Transverse colon (tissue), 4 donors: ENCODE data around the gene CRYBA1.

GRCh38 chr17:28673761-28674142, 11.7 kb downstream of the SUPT6H start:
- PRO-cap, result no peak
- RAMPAGE, long total RNA, 4 experiments, result no peak in any of the 4 experiments

GRCh38 chr17:28675320-28675809, 13.4 kb downstream of the SUPT6H start:
- PRO-cap, result no peak
- RAMPAGE, long total RNA, 4 experiments, result start-site peak on the plus strand in 1 of 4 experiments, at chr17:28675398-28675427 at its widest, 47 reads per replicate

- PRO-cap, result bidirectional peak, plus-strand start at chr17:28726608, minus-strand start at chr17:28726509
- RAMPAGE, long total RNA, 4 experiments, result no peak in any of the 4 experiments
Observed at GRCh38 chr17:28726474-28726763, 386 bp upstream of the TLCD1 start.

DNA sequence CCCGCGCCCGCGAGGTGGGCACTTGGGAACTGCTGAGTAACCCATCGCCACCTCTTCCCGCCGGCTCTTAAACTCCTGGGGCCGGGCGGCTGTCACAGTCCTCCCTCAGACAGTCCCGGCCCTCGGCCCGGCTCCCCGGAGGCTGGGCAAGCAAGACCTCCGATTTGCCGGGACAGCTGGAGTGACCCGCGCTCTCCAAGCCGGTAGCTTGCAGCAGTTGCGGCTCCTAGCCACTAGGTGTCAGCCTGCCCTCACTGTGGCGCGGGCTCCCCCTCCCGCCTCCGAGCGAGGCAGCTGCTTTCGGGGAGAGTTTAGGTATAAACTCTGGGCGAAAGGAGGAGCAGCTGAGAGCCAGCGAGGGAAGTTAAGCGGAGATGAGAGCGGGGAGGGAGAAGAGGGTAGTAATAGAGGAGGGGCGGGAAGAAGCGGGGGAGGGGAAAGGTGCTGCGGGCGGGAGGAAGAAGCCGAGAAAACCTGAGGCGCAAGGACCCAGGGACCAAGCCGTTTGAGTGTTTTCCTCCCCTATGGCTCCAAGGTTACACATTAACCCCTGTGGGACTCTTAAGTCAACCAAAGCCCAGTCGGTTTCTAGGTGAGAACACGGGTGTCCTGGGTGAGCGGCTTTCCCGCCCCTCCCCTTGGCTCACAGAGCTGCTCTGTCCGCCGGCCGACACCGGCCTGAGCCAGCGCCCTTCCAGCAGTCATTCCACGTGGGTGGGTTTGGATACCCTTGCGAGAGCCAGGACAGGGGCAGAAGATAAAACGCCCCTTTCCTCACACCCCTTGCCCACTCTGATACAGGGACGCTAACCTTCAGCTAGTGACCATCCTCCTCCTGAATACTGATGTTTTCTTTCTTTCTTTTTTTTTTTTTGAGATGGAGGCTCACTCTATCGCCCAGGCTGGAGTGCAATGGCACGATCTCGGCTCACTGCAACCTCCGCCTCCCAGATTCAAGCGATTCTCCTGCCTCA, 1.0 kb upstream of the TLCD1 start:
- PRO-cap, result bidirectional peak, plus-strand start at position 648 of the sequence, minus-strand start at position 507 of the sequence
- RAMPAGE, long total RNA, 4 experiments, result start-site peak on the minus strand in 1 of 4 experiments, centred at position 192 of the sequence, 6 reads per replicate

DNA sequence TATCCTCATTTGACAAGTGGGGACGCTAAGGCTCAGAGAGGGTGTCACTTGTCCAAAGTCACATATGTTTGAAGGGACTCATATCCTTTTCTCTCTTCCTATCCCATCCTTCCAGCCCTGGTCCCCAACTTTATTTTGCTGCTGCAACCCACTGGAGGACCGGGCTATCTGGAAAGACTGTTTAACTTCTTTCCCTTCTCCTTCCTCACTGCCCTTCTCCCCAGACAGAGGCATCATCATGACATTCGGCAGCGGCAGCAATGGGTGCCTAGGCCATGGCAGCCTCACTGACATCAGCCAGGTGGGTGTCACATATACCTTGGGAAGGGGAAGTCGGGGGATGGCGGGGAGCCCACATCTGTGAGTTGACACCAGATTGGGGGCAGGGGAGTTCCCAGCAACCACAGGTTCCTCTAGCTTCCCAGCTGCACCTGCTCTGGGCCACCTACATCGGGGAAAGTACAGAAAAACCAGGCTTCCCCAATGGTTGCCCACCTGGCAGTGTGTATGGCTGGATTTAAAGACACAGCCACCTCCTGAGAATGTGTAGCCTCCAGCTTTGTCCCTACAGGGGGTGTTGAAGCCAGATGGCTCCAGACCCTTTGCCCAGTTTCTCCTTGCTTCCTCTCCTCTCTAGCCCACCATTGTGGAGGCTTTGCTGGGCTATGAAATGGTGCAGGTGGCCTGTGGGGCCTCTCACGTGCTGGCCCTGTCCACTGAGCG, 5.2 kb upstream of the TRAF4 start:
- PRO-cap, result no peak
- RAMPAGE, long total RNA, 4 experiments, result no peak in any of the 4 experiments

GRCh38 chr17:28901816-28902239, 1.1 kb downstream of the DHRS13 start:
- PRO-cap, result no peak
- RAMPAGE, long total RNA, 4 experiments, result no peak in any of the 4 experiments

- PRO-cap, result no peak
- RAMPAGE, long total RNA, 4 experiments, result no peak in any of the 4 experiments
Observed at GRCh38 chr17:29108010-29108623, 65.2 kb downstream of the PIPOX start.

- PRO-cap, result no peak
- RAMPAGE, long total RNA, 4 experiments, result no peak in any of the 4 experiments
Observed at GRCh38 chr17:29108624-29109150, 65.7 kb downstream of the PIPOX start.

- PRO-cap, result bidirectional peak, plus-strand start at chr17:29140510, minus-strand start at chr17:29140389
- RAMPAGE, long total RNA, 4 experiments, result start-site peak on the minus strand in 2 of 4 experiments, at chr17:29140355-29140424 at its widest, 22 to 46 reads per replicate
Observed at GRCh38 chr17:29140265-29140631, 40.0 kb downstream of the MYO18A start.

GRCh38 chr17:29149499-29150274, 30.5 kb downstream of the MYO18A start:
- PRO-cap, result no peak
- RAMPAGE, long total RNA, 4 experiments, result no peak in any of the 4 experiments

- PRO-cap, result no peak
- RAMPAGE, long total RNA, 4 experiments, result no peak in any of the 4 experiments
Observed at GRCh38 chr17:29246447-29247107, at the start of gene CRYBA1. CRYBA1 (plus strand) TSS chr17:29246859.

DNA sequence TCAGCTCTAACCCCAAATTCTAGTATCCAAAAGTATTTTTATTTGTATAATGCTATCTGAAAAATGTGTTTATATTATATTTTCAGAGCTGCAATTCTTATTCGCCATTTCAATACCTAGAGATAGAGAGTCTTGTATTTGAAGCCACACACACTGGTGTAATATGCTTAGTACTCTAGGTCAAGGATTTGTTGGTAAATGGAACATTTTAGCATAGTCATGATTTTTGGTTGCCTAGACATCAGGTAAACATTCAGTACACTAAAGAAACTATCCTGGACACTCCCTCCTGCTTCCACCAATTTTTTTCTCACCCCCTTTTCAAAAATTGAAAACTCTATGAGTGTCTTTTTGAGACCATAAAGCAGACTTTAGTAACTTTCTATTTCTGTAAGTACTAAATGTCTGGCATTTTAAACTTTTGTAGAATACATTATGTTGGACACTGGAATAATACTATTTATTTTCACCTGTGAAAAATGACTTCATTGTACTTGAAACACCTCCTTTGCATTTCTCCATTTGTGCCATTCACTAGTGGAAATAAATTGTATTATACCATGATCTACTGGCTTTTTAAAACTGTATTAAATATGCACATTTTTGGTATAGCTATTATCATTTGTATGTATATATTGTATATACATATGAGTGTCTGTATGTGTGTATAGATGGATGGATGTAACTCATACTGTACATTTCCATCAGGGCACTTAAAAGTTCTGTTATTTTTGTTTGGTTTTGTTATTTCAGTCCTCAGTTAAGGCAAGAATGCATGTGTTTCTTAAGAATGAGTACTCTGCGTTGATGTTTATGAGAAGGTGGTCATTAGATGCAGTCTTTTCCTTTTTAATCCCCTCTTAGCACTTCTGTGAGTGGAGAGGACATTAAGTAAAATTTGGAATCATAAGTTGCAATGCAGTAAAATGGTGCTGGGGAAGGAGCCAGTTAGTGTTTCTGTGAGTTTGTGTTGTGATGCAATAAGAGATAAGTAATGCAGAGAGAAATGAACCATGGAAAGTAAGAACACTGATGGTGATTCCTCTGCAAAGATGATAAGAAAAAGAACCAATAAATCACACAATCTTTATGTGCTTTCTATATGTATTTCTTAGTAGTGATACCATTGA, 20.4 kb downstream of the ABHD15 start:
- PRO-cap, result no peak
- RAMPAGE, long total RNA, 4 experiments, result no peak in any of the 4 experiments

DNA sequence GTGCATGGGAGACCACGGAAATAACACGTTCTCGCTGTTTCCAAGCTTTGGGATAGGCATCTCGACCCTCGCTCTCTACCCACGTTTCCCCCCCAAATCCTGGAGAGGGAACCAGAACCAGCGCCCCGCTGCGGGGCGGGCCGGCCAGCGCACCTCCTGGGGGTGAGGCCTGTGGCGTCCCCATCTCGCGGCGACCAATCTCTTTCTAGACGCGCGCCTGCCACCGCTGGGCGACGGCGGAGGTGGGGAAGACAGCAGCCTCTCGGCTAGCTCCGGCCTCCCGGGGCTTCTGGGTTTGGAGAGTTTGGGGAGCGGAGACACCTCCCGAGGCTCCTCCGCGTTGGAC, 709 bp upstream of the TP53I13 start:
- PRO-cap, result bidirectional peak, plus-strand start at position 229 of the sequence, minus-strand start at position 155 of the sequence
- RAMPAGE, long total RNA, 4 experiments, result start-site peak on the plus strand in 2 of 4 experiments, centred at positions 236 to 258 of the sequence, 23 to 33 reads per replicate

DNA sequence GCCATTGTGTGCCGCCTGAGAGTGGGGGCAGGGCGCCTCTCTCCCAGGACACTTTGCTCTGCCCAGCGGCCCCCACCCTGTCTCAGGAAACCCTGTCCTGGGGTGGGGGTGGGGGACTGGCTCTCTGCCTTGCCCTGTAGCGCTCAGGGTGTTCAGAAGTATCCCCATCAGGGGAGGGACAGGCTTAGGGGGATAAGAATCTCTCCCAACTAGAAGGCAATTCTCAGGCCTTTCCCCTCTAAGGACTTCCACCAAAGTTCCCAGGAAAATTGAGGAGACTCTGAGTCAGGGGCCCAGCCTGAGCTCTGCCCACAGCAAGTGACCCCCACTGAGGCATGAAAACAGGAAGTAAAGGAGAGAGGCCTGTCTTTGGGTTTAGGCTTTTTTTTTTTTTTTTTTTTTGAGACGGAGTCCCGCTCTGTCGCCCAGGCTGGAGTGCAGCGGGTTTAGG, 4.8 kb downstream of the GIT1 start:
- PRO-cap, result no peak
- RAMPAGE, long total RNA, 4 experiments, result no peak in any of the 4 experiments

- PRO-cap, result unidirectional peak, plus-strand start at chr17:29645973
- RAMPAGE, long total RNA, 4 experiments, result start-site peak on the minus strand in 1 of 4 experiments, at chr17:29645360-29646196 at its widest, 10 reads per replicate
Observed at GRCh38 chr17:29645456-29646107, 22.9 kb upstream of the CORO6 start.

GRCh38 chr17:29732489-29732944, 109.8 kb upstream of the CORO6 start:
- PRO-cap, result no peak
- RAMPAGE, long total RNA, 4 experiments, result no peak in any of the 4 experiments

- PRO-cap, result no peak
- RAMPAGE, long total RNA, 4 experiments, result start-site peak on the minus strand in 2 of 4 experiments, at chr17:29739929-29740755 at its widest, 5 to 14 reads per replicate
Observed at GRCh38 chr17:29739837-29740759, 117.4 kb upstream of the CORO6 start.

DNA sequence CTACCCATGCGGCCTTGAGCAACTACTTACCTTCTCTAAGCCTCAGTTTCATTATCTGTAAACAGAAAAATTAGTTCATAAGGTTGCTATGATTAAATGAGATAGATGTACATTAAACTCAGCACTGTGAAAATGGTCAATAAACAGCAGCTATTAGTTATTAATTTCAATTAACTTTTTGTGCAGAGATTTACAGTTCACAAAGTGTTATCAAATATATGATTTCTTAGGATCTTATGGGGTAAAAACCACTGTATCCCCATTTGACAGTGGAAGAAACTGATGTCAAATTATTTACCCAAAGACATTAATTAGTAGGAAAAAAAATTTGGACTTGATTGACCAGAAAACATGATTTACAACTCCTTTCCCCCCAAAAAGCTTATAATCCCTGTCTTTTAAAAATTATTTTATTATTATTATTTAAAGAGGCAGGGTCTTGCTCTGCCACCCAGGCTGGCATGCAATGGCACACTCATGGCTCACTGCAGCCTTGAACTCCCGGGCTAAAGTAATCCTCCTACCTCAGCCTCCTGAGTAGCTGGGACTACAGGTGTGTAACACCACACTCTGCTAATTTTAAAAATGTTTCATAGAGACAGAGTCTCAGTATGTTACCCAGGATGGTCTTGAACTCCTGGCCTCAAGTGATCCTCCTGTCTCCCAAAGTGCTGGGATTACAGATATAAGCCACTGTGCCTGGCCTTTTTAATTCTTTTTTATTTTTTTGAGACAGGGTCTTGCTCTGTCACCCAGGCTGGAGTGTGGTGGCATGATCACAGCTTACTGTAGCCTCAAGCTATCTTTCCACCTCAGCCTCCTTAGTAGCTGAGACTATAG, 135.8 kb upstream of the CORO6 start:
- PRO-cap, result no peak
- RAMPAGE, long total RNA, 4 experiments, result no peak in any of the 4 experiments

DNA sequence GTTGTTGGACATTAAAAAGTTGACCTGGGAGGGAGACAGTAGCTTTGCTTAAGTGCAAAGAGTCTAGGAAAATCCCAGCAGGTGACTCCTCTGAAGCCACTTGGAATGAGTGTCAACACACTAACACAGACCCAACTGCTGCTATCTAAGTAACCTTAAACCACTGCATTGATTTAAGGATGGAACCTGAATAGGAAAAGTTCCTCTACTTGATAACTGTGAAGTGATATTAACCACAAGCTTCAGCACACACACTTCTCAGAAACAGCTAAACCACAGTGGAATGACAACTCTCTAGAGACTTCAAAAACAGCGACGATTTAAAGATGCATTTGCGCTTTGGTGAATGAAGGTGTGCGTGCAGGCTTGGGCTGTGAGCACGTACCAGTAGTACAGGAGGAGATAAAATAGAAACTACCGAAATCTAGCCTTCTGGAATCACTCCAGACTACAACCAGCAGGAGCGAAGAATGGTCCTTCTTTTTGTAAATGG, 137.6 kb upstream of the CORO6 start:
- PRO-cap, result unidirectional peak, plus-strand start at position 349 of the sequence
- RAMPAGE, long total RNA, 4 experiments, result no peak in any of the 4 experiments

DNA sequence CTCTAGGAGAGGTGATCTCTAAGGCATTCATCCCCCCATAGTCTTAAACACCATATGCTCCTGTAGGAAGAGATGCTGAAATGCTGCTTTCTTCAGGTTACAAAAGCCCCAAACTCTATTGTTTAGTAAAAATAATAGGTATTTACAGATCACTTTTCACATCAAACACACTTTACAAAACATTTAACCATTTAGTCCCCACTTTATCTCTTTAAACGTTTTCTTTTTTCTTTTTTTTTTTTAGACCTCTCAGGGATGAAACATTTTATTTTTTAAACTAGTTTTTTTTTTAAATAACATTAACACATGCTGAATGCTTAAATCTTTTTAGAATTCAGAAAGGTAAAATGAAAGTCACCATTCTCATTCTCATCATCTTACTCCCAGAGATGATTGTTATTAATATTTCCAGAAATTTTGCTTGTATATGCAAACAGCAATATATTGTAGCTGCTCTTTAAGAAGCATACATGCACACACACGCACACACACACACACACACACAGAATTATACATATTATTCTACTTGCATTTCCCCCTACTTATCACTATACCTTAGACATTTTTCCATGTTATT, 144.5 kb upstream of the CORO6 start:
- PRO-cap, result no peak
- RAMPAGE, long total RNA, 4 experiments, result start-site peak on the minus strand in 1 of 4 experiments, centred at position 404 of the sequence, 7 reads per replicate